ENCODE data around the gene CDT1.

GRCh38 chr16:88803263-88804323 is at the start of gene CDT1:
TSS of gene CDT1 (plus strand) at chr16:88803789.
- PRO-cap: unidirectional peak, minus-strand start at chr16:88803648
- RAMPAGE, long total RNA, 4 experiments: no peak in any of the 4 experiments

- PRO-cap: no peak
- RAMPAGE, long total RNA, 4 experiments: no peak in any of the 4 experiments
These were observed 1.7 kb downstream of the PABPN1L start for GRCh38 chr16:88864692-88865208.

DNA sequence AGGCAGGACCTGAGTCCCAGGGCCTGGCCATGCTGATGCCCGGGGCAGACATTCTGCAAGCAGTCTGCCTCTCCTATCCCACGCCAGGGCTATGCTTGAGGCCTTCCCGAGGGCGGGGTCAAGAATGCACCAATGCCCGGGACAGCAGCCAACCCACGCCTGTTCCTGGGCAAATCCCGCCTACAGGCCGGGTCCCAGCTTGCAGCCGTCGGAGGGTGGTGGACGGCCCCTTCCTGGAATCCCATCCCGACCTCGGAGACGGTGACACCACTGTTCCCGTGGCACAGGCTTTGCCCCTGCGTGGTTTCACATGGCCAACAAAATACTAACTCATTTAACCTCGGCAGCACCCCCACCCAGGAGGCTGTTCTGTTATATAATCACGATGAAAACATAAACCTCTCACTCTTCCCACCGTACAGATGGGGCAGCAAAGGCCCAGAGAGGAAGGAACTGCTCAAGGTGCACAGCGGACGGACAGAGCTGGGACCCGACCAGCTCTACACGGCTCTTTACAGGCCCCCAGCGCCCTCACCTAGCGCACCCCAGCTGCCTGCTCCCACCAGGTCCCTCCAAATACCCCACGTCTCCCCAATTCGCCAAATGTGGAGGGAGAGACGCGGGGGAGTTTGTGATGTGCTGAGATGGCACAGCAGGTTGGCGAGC is 54.4 kb downstream of the CBFA2T3 start:
- PRO-cap: no peak
- RAMPAGE, long total RNA, 4 experiments: no peak in any of the 4 experiments

DNA sequence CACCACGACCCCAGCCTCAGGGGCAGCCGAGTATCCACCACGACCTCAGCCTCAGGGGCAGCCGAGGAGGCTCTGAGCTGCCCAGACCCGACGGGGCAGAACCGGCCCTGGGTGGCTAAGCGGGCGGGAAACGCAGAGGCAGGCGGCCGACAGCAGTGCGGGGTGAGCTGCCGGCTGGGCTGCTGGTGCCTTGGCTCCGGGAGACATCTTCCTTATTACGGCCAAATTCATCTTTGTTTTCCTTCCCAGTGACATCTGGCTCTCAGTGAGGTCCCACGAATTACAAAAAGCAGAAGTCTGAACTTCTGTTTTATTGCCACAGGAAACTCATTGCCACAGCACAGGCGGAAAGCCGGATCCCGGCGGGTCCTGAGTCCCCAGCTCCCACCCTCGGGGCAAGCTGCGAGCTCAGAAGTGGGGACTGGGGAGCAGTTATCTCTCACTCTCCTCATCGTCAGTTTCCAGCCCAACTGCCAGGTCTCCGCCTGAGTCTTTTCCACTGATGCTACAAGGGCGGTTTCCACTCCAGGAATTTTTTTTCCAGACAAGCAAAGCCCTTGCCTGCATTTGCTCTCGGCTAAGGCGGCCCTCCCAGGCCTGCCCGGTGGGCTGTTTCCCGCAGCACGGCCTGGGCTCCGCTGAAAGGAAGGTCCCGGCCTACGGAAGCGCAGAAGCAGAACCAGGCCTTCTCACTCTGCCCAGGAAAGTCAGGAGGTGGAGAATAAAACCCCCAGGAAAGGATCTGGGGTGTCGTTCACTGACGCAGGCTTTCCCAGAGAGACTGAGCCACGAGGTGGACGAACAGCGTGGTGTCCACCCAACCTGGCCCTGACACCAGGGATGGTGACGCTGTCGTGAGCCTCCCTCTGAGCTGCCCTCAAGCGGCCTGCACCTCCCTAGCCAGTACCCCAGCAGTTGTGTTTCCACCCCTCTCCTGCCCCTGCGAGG is 40.3 kb downstream of the CBFA2T3 start:
- PRO-cap: unidirectional peak, plus-strand start at position 313 of the sequence
- RAMPAGE, long total RNA, 4 experiments: no peak in any of the 4 experiments

DNA sequence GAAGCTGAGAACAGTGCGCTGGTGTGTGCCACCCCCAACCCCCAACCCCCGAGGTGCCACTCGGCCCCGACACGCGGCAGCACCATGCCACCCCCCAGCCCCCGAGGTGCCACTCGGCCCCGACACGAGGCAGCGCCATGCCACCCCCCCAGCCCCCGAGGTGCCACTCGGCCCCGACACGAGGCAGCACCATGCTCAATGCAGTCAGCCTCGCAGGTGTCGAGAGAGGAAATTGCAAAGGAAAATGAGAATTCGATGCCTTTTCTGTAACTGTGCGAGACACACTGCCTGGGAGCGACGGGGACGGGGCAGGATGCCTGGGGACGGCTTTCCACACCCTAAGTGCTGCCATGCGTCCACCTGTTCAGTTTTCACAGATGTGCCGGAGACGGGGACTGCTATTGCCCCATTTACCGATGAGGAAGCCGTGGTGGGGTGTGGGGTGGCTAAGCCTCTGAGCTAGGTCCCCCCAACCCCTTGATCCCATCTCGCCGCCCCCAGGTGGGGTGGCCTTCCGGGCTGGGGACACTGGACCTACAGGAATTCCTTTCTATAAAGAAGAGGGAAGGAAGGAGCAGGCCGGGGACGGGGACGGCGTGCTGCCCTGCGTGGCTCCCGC is 9.8 kb downstream of the CBFA2T3 start:
- PRO-cap: no peak
- RAMPAGE, long total RNA, 4 experiments: no peak in any of the 4 experiments

DNA sequence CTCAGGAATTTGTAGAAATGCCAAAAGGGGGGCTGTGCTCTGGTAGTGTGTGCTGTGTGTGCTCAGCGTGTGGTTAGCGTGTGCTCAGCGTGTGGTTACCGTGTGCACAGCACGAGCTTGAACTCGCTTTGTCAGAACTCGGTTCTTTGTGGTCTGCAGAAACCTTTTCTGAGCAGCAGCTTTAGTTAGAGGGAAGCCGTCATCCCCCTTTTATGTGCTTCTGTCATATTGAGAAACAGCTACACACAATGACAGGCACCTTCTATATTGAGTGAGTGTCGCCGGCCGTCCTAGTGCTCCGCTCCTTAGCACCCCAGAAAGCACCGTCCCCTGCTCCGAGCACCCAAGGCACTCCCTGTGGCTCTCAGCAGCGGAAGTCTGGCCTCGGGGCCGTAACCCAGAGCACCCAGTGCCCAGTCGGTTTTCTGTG is 3.5 kb downstream of the ACSF3 start:
- PRO-cap: no peak
- RAMPAGE, long total RNA, 4 experiments: no peak in any of the 4 experiments

DNA sequence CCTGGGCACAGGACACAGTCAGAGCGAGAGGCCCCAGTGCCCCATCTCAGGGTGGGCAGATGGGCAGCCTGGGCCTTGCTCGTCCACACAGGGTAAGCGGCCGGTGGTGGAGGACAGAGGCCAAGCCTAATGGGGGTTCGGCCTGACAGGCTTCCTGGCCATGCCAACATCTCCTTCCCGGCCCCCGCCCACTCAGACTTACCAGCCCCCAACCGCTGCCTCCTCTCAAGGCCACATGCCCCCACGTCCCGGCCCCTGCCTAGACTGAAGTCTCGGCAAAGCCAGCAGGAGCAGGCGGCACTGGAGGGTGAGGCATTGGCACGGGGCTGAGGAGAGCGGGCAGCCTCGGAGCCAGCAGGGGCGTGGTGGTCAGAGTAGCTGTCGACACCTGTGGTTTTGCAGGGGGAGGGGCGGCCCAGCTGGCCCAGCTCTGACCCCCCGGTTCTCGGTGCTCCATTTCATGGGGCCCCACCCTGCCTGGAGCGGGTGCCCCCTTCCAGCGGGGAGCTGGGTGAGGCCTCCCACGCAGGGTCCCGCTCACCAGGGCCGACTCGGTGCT is 4.5 kb downstream of the CDH15 start:
- PRO-cap: unidirectional peak, minus-strand start at position 261 of the sequence
- RAMPAGE, long total RNA, 4 experiments: no peak in any of the 4 experiments

DNA sequence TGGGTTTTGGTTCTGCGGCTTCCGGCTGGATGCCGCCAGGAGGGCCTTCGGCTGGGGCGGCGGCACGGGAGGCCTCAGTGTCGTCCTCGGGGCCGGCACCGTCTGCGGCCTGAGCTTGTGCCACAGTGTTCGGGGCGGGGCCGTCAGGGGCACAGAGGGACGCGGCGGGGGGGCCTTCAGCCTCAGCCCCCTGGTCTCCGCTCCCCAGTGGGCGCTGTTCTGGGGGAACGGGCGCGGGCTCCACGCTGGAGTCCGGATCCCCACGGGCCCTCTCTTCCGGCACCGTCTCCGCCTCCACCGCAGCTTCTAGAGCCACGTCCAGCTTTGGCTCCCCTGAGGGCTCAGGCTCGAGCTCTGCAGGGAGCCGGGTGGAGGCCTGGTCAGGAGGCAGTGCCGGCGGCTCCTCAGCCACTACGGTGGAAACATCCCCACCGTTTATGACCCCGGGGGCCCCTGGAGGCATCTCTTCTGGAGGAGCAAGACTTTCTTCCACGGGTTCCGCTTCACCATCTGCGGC is 62.1 kb downstream of the ZNF778 start:
- PRO-cap: no peak
- RAMPAGE, long total RNA, 4 experiments: no peak in any of the 4 experiments

GRCh38 chr16:89281011-89281714 is 63.7 kb downstream of the ZNF778 start:
- PRO-cap: no peak
- RAMPAGE, long total RNA, 4 experiments: no peak in any of the 4 experiments

DNA sequence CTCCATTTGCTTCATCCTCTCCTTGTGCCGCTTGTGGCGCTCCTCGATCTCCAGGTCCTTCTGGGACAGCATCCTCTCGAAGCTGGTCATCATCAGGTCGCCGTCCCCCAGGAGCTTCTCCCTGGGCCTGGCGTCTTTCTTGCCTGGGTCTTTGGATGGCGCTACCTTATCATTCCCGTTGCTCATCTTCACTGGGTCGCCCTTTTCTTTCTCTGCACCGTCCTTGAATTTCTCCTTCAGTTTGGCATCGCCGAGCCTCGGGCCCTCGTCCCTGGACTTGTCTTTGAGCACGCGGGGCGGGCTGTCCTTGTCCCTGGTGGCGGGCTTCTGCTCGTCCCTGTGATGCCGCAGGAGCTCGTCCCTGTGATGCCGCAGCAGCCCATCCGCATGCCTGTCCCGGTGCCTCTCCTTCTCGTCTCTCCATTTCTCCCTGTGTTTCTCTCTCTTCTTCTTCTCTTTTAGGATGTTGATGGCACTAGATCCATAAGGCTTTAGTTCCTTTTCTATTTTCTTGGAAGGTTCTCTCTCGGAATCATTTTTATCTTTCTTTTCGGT is 64.3 kb downstream of the ZNF778 start:
- PRO-cap: no peak
- RAMPAGE, long total RNA, 4 experiments: no peak in any of the 4 experiments

DNA sequence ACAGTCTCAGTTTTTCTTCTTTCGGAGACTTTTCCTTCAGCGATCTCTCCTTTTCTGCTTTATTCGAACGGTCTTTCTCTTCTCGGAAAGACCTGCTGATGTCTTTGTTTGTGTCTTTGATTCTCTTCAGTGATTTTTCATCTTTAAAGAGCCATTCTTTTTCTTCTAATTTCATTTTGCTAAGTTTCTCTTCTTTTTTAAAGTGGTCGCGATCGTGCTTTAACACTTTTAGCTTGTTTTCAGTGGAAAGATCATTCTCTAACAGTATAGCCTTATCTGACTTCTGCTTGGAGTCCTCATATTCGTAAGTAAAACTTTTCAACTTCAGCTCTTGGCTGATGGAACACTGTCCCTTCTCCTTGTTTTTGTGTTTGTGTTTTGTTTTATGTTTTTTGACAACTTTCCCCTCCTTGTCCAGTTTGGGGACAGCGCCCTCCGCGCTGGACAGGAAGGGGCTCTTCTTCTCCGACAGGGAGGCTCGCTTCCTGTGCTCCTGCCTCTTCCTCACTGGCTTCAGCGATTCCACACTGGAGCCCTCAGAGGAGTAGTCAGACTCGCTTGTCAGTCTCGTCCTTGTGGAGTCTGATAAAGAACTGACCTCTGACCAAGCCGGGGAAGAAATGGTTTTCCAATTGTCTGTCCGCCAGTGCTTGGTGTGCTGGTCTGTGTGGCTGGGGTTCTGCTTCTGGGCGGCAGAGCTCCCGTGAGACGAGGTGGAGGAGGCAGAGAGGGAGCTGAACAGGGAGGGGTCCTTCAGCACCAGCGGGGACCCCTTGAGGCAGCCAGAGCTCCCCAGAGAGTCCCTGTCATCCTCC is 67.0 kb downstream of the ZNF778 start:
- PRO-cap: no peak
- RAMPAGE, long total RNA, 4 experiments: no peak in any of the 4 experiments

DNA sequence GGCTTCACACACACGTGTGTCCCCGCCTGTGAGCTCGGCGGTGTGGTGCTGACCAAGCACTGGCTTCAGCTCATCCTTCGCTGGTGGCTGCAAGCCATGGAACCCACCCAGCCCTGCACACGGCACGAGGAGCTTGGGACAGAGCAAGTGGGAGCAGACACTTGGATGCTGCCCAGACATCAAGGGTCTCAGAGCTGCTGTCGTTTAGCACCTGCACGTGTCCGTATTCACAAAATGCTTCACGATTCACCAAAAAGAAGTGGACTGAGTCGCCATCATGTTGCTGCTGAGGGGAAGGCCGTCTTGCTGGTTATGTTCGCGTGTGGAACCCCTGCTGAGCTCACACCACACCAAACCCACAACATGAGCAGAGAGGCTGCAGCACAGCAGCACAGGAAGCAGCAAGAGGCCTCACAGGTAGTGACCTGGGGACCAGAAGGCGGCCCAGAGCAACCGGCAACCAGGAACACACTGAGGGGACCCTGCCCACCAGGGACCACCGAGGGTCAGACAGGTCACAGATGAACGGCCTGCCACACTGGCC is 98.1 kb downstream of the ZNF778 start:
- PRO-cap: no peak
- RAMPAGE, long total RNA, 4 experiments: no peak in any of the 4 experiments

DNA sequence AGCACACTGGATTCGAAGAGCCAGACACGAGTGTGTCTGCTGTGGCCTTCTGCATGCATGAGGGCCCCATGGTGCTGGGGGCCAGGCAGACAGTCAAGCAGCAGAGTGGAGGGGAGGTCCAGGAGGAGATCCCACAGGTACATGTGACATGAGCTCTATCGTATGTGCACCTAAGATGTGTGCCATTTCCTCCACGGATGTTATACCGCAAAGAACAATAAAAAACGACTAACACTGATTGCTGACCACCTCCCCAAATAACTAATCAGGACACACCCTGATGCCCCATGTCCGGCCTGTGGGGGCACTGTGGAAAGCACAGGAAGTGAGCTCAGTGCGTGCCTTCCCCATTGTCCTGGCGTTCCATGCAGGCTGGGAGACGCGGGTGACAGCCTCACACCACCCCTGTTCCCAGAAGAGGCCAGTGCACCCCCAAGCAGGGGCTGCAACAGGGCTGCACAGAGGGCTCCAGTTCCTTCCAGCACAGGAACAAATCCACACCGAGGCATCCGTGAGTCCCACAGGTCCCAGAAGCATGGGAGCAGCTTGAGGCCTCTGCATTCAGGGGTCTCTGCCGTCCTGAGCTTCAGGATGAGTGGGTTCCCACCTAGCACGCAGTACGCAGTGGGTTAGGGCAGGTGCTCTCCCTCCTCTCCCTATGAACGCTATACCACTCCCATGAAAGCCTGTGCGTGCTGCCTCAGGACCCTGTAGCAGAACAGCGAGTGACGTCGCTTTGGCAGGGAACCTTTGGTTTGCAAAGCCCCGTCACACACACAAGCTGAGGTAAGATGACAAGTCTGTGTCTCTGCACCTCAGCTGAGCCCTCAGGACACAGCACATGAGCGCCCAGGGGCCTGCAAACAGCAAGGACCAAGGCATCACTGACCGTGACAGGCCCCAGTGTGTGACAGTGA is 117.6 kb downstream of the ZNF778 start:
- PRO-cap: no peak
- RAMPAGE, long total RNA, 4 experiments: no peak in any of the 4 experiments

DNA sequence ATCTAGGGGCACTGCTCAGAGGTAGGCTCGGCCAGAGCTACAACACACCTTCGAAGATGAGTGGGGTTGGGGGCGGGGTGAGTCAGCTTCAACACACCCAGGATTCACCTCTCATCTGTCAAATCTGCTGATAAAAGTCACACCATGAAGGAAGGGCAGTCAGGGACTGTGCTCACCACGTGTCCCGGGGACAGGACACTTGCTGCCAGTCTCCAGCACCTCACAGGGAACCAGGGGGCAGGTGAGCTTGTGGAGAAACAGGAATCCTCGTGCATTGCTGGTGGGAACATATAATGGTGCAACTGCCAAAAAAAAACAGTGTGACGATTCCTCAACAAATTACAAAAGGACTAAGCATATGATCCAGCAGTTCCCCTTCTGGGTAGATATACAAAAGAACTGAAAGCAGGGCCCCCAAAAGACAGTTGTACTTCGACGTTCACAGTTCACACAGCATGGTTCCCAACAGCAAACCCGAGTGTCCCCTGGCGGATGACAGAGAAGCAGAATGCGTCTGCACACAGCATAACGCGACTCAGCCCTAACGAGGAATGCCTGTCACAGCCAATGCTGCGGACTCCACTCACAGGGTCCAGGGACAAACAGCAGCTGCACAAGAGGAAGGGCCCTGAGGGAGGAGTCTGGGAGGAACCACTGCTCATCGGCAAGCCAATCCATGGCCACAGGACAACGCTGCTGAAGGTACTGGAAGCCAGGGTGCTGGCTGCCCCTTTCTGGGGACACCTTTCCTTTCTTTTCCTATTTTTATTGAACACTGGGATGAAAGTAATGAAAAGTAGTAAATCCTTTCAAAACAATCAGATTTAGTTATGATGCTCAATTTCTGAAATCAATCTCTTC is 133.0 kb downstream of the ANKRD11 start:
- PRO-cap: no peak
- RAMPAGE, long total RNA, 4 experiments: no peak in any of the 4 experiments

DNA sequence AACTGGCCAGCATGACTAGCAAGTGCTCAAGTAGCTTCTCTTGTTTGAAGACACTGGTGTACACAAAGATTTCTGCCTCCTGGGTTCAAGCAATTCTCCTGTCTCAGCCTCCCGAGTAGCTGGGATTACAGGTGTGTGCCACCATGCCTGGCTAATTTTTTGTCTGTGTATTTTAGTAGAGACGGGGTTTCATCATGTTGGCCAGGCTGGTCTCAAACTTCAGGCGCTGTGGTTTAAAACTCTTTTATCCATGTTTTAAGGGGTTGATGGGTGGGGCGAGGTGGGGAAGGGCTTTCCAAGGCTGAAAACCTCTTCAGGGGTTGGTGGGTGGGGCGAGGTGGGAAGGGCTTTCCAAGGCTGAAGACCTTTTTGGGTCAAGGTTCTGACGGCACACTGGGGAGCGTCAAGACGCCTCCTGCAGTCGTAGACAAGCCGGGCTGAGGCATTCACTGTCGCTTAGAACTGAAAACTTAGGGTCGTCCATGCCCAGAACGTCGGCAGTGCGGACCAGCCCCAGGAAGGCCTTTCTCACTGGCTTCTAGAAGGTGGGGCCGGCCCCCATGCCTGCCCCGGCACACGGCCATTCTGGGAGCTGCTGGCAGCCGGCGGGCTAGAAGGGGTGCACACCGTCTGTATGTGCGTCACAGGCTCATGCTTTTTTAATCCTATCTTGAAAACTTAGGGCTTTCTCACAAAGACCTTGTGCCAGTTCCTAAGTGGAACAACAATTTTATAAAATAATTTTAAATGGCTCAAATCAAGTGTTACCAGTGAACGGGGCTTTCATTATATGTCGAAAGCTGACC is 111.6 kb downstream of the ANKRD11 start:
- PRO-cap: no peak
- RAMPAGE, long total RNA, 4 experiments: no peak in any of the 4 experiments

DNA sequence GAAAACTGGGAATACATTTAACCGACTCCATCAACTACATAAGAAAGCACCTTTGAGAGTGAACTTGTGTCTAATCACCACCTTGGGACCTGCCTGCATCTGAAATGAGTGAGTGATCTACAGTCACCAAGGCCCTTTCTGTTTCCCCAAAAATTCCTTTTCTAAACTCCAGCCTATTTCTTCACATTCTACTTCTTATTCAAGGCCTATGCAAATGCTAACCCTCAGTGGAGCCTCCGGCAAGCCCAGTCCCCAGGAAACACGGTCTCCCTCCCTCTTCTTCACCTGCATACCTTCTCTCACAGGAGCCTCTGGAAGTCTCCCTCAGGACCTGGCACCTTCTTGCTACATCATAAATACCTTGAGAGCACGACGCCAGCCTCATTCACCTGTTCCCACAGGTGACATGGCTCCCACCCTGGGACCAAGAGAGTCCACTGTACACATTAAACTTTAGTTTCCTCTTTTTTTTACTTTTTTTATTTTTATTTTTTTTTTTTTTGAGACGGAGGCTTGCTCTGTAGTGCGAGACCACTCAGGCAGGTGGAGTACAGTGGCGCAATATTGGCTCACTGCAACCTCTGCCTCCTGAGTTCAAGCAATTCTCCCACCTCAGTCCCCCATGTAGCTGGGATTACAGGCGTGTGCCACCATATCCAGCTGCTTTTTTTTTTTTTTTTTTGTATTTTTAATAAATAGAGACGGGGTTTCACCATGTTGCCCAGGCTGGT is 97.4 kb downstream of the ANKRD11 start:
- PRO-cap: no peak
- RAMPAGE, long total RNA, 4 experiments: no peak in any of the 4 experiments

- PRO-cap: no peak
- RAMPAGE, long total RNA, 4 experiments: no peak in any of the 4 experiments
These were observed 36.6 kb downstream of the ANKRD11 start for GRCh38 chr16:89453606-89454362.

DNA sequence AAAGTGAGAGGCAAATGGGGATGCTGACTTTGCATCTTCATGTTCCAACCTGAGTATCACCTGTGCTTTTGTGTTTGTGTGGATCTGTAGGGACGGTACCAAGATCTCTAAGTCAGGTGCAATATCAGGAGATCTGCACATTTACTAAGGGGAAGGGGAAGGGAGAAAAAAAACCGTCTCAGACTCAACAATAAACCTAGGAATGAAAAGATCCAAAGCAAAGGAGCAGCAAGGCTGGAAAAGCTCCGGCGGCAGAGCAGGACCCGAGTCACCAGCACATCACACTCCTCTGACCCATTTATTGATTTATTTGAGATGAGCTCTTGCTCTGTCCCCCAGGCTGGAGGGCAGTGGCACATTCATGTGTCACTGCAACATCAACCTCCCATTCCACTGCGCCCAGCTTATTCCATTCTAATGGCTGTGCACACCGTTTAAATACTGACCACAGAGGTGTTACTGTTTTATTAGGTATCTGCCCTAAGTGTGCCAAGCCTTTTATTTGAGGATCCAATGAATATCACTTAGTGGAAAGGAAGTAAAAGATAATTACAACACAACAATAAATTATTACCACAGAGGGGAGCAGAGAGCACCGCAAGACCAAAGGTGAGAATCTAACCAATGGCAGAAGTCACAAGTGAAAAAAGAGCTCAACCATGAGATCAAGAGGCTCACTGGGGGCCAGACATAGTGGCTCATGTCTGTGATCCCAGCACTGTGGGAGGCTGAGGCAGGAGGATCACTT is 18.0 kb downstream of the ANKRD11 start:
- PRO-cap: no peak
- RAMPAGE, long total RNA, 4 experiments: no peak in any of the 4 experiments

- PRO-cap: no peak
- RAMPAGE, long total RNA, 4 experiments: no peak in any of the 4 experiments
These were observed 16.5 kb downstream of the ANKRD11 start for GRCh38 chr16:89473650-89474404.

DNA sequence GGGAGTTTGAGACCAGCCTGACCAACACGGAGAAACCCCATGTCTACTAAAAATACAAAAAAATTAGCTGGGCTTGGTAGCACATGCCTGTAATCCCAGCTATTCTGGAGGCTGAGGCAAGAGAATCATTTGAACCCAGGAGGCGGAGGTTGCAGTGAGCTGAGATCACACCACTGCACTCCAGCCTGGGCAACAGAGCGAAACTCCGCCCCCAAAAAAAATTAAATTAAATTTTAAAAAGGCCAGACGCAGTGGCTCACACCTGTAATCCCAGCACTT is 11.0 kb downstream of the ANKRD11 start:
- PRO-cap: no peak
- RAMPAGE, long total RNA, 4 experiments: no peak in any of the 4 experiments

Measured in esophagus muscularis mucosa (tissue), 4 donors.